Placental pericyte (primary cell): ENCODE data around the genes PDE8B and AP3B1.

- CAGE, long polyA plus RNA, result no peak
Observed at GRCh38 chr5:77209949-77211157, at the start of gene PDE8B. PDE8B (plus strand) TSS chr5:77210680.

DNA sequence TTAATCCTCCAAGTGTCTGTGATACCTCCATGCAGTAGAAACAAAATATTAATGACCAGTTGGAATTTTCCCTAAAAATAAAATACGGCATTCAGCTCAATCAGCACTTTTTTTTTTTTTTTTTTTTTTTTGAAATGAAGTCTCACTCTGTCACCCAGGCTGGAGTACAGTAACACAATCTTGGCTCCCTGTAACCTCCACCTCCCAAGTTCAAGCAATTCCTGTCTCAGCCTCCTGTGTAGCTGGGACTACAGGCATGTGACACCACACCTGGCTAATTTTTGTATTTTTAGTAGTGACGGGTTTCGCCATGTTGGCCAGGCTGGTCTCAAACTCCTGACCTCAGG lies 48.4 kb downstream of the WDR41 start:
- CAGE, long polyA plus RNA, result no peak

GRCh38 chr5:77852269-77853337 lies 76.5 kb upstream of the TBCA start:
- CAGE, long polyA plus RNA, result no peak

DNA sequence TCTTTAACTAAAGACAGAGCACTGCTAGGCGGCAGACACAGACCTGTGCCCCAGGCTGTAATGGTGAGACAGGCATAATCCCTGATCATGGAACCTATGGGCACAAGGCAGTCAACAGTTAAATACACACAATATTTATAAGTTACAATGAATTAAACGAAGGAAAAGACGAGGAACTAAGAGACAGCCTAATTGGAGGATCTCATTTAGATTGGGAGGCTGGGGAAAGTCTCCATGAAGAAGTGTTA lies 107.5 kb upstream of the TBCA start:
- CAGE, long polyA plus RNA, result no peak

- CAGE, long polyA plus RNA, result no peak
Observed at GRCh38 chr5:77937579-77937870, 161.4 kb upstream of the TBCA start.

DNA sequence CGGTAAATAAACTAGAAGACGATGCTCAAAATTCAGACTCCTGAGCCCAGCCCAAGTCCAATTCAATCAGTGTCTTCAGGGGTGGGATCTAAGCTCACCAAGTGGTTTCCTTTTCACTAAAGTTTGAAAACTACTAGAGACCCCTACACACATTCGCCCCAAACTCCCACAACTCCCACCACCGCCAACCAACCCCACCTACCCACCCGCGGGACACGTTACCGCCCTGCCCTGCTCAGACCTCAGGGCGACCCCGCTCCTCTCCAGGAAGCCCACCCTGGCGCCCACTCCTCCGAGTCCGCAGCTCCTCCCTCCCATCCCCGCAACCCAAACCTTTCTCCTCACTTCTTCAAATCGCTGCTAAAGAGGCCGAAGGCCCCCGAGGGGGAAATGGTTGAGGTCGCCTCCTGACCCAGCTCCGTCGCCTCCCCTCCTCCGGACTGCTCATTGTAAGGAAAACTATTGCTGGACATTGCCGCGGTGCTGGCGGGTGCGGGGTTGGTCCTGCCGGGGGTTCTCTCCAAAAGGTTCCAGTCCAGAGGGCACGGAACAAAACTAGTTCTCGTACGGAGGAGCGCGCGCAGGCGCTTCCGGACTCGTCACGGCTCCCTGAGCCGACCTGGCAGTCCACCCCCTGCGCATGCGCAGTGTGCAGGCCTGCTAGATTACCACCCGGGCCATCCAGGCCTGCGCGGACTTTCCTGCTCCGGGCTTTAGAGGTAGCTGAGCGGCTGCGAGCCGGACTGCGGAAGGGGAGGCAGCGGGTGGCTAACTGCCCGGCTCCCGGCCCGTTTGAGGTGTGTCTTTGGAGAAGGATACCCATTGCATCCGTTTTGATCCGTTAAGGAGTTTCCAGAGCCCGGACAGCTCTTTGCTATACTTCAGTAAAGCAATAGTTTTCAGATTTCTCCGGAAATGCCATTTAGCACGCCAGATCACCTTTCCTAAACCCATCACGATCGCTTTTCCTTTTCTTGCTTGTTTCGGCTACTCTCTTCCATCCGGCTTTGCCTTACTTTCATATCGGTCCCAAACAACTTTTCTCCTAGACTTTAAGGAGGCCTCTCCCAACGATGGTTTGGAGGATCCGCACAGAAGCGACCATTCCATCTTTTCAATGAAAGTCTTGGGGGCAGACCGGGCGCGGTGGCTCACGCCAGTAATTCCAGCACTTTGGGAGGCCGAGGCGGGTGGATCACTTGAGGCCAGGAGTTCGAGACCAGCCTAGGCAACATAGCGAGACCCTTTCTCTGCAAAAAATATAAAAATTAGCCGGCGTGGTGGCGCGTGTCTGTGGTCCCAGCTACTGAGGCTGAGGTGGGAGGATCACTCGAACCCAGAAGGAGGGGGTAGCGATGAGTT lies at the start of gene AP3B1:
TSS of gene AP3B1 (minus strand) at position 592 of the 1,362 bp plus-strand sequence.
- CAGE, long polyA plus RNA, result no peak

- CAGE, long polyA plus RNA, result no peak
Observed at GRCh38 chr5:78387664-78388244, 27.3 kb downstream of the SCAMP1 start.

DNA sequence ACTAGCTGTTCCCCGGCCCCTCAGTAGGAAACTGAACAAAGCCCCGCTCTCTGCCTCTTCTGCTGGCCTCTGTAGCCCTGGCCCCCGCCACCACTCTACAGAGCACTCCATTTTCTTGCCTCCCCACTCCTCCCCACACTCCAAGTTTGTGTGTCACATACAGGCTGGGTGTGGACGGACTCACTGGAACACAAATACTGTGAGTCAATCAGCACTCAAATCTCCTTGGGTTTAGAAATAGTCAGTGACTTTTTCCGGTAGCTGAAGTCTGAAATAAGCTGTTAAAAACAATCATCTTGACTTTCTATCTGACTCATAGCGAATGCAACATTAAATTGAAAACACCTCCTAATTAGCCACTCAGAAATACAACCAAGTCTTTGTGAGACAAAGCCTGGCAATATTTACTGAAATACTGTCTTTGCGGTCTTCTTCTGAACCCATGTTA lies 122.5 kb downstream of the LHFPL2 start:
- CAGE, long polyA plus RNA, result no peak

DNA sequence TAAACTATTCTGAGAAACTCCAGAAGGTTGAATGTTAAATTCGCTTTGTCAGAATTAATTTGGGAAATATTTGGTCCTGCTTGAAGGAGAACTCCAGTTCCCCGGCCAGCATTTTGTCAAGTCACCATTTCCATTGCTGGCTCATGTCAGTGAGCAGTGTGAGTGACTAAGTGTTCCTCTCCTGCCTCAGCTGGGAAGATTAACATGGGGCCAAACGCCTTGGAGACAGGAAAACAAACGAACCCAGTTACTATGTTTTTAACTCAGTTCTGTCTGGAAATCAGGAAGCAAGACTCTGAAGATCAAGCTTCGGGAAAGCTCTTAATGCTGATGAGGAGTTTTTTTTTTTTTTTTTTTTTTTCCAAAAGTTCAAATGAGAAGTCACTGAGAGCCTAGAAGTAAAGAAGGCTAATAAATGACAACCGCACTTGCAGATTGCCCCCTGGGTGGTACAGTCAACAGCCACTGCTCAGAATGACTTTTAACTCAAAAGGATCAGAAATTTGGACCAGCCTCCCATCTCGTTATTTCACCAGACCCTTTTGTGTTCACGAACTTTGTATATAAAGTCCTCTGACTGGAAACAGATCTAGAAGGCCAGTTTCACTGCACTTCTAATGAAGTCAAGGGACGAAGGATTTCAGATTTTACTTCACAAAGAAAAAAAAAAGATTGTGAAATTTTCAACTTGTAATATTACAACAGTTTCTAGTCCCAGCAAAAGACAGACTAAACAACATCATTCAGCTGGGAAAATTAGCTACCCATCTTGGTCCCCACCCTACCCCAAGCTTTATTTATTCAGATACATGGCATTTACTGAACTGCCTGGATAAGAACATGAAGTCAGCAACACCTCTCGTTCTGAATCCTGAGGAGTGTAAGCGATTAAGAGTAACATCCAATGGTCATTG lies 121.3 kb downstream of the LHFPL2 start:
- CAGE, long polyA plus RNA, result no peak

DNA sequence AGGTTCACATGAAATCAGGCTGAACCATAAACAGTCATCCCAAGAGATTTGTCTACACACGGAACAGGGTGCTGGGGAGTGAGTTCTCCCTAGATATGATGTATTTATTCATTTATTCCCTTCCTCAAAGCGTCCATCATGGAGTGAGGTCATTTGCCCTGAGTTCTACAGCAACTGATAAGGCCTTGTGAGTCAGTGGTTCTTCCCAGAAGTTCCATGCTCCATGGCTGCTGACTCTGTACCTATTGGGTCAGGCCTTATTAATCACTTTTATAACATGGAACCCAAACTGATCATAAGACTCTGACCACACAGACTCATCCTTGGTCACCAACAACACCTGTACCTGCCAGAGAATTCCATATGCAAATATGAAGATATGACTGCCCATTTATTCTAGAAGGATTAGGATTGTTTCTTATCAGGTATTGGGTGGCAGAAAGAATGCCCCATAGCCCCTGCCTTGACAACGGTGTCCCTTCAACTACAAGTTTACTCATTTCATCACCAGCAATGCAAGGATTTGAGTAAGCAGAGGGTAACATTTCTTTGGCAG lies 118.1 kb downstream of the LHFPL2 start:
- CAGE, long polyA plus RNA, result no peak

- CAGE, long polyA plus RNA, result no peak
Observed at GRCh38 chr5:78534240-78534758, 114.3 kb downstream of the LHFPL2 start.

DNA sequence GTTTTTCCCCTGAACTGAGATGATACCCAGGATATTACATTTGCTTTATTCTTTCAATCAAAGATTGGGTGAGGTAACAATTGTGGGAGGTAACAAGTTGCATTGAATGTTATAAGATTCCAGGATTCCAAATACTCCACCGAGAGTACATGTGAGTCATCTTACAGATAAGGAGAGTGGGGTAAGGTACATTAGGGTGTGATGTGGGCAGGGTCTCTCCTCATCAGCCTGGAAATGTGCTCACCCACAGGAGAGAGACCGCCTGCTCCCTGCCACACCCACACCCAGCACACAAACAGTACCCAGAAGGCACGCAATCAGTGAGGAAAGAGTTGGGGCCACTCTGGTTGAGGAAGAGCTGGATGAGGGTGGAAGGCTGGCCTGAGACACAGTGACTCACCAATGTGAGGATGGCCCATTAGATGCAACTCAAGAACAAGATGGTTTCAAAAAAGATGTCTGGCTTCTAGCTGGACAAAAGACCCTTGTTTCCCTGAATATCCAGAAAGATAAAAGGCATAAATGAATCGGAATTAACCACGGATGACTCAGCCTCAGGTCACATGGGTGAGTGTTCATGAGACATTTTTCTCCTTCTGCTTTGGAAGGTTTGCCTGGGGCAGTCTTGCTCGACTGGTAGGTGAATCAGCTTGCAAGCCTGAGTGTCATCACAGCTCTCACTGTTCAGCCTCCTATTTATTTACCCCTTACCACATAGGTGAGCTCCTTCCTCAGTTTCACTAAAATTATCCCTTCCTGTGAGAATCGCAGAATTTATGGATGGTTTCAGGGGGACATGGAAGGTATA lies 51.1 kb upstream of the LHFPL2 start:
- CAGE, long polyA plus RNA, result no peak

DNA sequence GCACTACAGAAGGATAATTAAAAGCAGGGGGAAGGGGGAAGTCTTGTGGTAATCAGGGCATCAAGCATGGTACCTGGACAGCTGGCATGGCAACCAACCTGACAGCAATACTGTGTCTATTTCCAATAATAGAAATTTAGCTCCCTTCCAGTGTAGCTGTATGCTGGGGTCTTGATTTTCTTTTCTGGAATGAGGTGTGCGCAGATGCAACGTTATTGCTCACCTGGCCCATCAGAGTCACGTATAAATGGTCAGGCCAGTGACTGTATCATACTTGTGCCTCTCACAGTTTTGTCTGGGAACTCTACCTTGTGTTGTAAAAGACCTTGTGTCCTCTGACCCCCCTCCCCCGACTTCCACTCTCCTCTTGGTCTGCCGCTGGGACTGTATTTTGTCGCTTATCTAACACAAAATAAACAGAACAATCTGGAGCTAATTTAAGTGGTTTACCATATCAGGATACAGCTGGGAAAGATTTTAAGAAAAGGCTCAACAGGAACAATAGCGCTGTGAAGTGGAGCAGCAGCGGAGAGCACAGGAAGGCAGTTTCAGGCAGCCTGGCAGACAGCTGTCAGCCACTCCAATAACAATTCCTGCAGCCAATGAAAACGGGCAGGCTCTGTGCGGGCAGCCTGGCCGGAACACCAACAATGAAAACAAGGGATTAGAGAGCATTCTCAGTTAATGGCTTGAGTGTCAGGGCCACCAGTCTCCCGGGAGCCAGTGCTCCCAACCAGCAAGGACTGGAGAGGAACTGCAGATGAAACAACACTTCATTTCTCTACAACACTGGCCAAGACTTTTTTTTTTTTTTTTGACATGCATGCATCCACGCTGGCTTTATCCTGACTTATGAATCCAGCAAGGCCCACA lies 76.9 kb downstream of the ARSB start:
- CAGE, long polyA plus RNA, result no peak

DNA sequence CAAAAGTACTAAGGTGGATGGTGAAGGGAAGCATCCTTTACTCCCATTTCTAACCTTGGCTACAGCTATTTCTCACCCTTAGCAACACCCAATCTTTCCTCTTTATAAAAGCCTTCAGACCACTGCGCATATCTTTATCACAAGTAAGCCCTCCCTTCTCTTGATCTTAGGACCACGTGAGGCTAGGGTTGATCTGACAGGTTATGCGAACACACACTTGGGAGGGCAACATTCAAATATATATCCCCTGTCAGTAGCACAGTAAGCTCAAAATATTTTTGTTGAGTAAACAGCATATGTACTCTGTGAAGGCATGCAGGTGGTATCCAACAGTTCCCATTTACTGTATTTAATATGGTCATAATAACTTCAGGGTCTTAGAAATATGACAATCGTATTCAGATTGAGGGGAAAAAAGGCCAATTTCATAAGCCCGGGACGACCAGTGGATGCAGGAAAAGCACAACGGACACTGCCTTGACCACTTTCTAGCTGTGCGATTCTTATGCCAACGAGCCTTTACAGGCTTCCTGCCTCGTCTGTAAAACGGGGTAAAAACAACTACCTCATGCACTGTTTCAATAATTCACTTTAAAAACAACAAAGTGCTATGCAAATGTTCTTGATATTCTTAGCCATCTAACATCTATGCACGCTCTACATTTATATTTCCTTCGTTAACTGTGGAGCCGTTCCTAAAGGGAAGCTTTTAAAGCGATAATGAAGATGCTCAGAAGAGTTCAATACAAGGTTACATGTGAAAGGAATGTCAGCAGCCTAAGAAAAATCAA lies 1.3 kb downstream of the ARSB start:
- CAGE, long polyA plus RNA, result no peak

- CAGE, long polyA plus RNA, result no peak
Observed at GRCh38 chr5:79068221-79069060, 1.0 kb downstream of the DMGDH start.

DNA sequence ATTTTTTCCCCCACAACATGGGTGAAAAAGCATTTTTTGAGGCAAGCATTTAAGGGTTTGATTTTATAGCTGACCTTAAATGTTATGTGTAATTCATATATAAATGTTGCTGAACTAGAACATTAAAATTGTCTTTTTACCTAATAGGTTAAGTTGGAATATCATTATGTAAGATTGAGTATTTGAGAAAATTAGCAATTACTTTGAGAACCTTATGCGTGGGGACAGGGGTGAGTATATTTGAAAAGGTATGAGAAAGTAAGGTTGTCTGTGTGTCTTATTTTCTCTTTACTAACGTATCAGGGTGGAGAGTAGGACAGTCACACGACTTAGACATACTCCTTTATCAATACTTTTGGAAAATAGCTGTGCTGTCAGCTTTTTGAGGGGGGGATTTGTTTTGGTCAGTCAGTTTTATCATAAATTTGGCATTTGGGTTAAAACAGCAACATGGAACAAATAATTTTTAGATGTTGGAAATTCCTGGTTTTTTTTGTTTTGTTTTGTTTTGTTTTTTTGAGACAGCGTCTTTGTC lies 43.5 kb downstream of the JMY start:
- CAGE, long polyA plus RNA, result no peak

GRCh38 chr5:79450762-79451298 lies 63.1 kb downstream of the HOMER1 start:
- CAGE, long polyA plus RNA, result no peak

DNA sequence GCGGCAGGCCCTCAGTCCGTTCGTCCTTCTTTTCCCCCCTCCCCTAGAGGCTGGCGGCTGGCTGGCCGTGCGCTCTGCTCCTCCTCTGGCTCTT lies 291 bp upstream of the HOMER1 start:
- CAGE, long polyA plus RNA, result no peak

DNA sequence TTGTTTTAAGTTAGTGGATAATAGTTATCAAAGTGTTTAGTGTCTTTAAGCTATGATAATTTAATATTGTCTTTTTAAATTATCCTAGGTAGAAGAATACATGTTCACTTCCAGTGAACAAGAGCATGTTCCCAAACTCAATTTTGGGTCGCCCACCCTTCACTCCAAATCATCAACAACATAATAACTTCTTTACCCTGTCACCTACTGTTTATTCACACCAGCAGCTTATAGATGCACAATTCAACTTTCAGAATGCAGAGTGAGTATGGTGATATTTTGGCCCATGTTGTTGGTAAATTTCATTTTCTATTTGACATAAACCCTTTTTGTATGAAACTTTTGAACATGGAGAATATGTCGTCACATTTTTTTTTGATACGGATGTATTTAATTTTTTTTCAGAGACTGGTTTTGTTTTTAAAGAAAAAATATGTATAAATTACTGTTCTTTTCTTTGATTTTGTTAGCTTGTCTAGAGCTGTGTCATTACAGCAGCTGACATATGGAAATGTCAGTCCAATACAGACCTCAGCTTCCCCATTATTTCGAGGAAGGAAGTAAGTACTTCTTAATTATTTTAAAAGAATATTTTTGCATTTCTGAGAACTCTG lies 7.4 kb downstream of the TENT2 start:
- CAGE, long polyA plus RNA, result no peak

- CAGE, long polyA plus RNA, result no peak
Observed at GRCh38 chr5:79754833-79755388, 65.3 kb downstream of the CMYA5 start.